Liver (tissue), 9 donors: ENCODE measurements around the gene SH3D19.

- PRO-cap, 5 experiments = no peak in any of the 5 experiments
- RAMPAGE, long total RNA, 2 experiments = no peak in any of the 2 experiments
- RRBS = no CpG with 5 or more reads among the region's 2 CpGs
These were observed 3.1 kb downstream of the PRMT9 start for GRCh38 chr4:147680825-147681368.

- PRO-cap, 5 experiments = no peak in any of the 5 experiments
- RAMPAGE, long total RNA, 2 experiments = no peak in any of the 2 experiments
- RRBS = no CpG with 5 or more reads among the region's 4 CpGs
These were observed 90.2 kb downstream of the ARHGAP10 start for GRCh38 chr4:147822013-147822654.

DNA sequence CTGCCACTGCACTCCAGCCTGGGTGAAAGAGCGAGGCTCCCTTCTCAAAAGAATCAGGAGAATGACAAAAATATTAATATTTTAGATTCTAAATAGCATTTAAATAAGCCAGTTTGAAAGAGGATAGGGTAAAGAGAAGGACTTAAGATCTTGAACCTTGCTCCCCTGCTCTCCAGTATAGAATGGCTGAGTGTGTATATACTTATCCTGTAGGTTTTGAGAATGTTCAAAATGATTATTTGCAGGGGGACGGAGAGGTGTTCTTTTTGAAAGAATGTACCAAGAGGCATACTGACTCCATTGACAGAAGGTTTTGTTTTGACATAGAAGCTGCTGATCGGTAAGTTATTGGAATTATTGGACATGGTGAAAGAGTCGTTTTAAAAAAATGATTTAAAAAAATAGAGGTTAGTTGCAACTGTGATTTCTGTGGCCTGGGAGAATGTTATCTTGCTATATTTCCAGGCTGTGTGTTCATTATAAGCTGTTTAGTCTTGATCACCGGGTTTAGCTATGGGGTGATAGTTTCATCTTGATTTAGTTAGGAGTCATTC lies 149.8 kb downstream of the ARHGAP10 start:
- PRO-cap, 5 experiments = no peak in any of the 5 experiments
- RAMPAGE, long total RNA, 2 experiments = no peak in any of the 2 experiments
- RRBS = no CpG with 5 or more reads among the region's 5 CpGs

GRCh38 chr4:147971141-147971519 lies 239.2 kb downstream of the ARHGAP10 start:
- PRO-cap, 5 experiments = no peak in any of the 5 experiments
- RAMPAGE, long total RNA, 2 experiments = no peak in any of the 2 experiments
- RRBS = no CpG with 5 or more reads among the region's 4 CpGs

DNA sequence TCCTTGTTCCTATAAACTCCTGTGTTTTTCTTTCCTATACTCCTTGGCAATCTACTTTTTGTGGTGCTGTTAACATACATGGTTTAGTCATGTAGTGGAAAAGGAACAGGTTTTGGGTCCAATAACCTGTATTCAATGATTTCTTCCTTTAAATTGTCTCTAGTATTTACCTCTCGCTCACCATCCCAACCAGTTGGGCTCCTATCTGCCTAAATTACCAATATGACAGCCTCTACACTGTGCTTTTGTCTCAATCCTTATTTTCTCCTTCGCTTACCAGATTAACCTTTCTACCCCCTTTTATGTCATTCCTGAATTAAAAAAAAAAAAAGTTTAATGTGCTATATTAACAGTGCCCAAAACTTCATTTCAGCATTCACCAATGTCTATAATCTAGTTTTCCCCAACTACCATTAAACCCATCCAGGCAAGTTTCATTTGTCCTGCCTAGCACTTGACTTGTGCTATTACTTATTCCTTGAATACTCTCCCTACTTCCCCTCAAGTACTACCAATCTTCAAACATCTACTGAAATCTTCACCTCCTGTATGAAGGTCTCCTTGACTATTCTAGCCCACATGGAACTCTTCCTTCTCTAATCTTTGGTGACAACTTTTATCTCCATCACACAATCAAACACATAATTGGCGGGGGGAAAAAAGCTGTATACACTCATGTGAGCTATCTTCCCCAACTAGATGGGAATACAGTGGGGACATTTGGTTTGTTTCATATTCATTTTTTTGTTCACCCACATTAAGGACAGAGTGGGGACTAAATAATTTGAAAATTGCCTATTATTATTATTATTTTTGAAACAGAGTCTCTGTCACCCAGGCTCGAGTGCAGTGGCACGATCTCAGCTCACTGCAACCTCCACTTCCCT lies 19.1 kb downstream of the NR3C2 start:
- PRO-cap, 5 experiments = no peak in any of the 5 experiments
- RAMPAGE, long total RNA, 2 experiments = no peak in any of the 2 experiments
- RRBS = no CpG with 5 or more reads among the region's 5 CpGs

DNA sequence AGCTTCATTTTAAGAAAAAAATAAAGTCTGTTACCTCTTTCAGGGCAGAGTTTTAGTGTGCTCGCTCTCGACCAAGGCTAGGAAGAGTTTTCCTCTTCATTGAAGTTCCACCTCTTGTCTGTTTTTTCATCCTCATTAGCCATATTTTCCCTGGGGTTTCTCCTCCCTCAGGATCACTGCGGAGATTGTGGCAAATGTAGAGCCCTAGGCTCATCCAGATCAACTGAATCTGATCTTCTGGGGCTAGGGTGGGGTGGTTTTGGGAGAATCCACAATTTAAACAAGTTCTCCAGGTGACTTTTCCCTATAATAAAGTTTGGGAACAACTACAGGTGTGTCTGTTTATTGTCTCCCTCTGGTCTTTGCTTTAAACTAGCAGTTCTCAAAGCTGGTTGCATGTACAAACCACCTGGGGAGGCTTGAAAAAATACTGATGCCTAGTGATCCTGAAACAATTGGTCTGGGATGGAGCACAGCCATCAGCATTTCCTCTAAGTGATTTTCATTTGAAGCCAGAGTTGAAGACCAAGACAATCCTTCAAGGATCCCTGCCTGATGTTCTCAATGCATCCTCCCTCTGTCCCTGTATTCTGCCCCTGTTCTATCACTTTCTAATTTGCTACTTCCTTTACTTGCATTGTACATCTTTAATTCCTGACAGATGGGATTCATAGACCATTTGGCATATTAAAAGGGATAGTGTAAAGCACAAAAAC lies 238.2 kb upstream of the NR3C2 start:
- PRO-cap, 5 experiments = no peak in any of the 5 experiments
- RAMPAGE, long total RNA, 2 experiments = no peak in any of the 2 experiments
- RRBS = no CpG with 5 or more reads among the region's 3 CpGs

GRCh38 chr4:149182093-149182389 lies 633.6 kb downstream of the IQCM start:
- PRO-cap, 5 experiments = no peak in any of the 5 experiments
- RAMPAGE, long total RNA, 2 experiments = no peak in any of the 2 experiments
- RRBS = no CpG with 5 or more reads among the region's 3 CpGs

DNA sequence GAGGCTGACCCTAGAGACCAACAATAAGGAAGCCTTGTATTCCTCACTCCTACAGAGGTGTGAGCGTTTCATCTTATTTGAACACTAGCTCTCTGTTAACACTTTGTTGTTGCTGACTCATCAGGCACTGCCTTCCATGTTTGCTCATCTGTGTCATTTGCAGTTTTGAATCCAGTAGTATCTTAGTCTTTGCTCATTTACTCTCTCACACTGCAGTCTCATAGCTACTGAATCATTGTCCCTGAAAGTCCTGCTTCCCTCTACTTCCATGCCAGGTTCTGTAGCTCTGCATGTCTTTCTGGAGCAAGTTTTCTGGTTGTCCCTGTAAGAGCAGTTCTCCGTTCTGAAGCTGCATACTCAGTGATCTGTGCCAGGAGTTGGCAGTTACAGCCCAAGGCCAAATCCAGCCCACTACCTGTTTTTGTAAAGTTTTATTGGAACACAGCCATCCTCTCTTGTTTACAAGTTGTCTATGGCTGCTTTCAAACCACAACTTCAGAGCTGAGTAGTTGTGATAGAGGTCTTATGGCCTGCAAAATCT lies 80.2 kb upstream of the DCLK2 start:
- PRO-cap, 5 experiments = no peak in any of the 5 experiments
- RAMPAGE, long total RNA, 2 experiments = no peak in any of the 2 experiments
- RRBS = no CpG with 5 or more reads among the region's 2 CpGs

- PRO-cap, 5 experiments = no peak in any of the 5 experiments
- RAMPAGE, long total RNA, 2 experiments = no peak in any of the 2 experiments
- RRBS = no CpG with 5 or more reads among the region's 2 CpGs
These were observed 38.5 kb upstream of the DCLK2 start for GRCh38 chr4:150039619-150040233.

DNA sequence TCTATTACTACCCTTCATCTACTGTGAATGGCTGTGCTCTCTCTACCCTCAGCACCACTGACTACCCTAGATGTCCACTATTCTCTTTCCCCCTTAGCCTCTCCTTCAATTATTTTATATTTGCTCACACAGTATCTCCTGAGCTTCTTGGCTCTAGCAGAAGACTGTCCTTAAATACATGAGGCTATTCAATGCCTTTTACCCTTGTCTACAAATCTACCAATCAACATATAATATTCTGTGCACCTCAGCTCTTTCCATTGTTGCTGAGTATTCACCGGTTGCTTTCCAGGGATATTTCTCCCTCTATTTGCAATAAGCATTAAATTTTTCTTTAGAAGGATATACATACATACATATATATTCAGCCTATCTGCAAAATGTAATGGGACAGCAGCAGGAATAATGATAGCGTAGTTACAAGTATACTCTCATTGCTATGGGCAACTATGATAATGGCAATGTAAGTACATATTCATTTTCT lies 19.9 kb upstream of the MAB21L2 start:
- PRO-cap, 5 experiments = no peak in any of the 5 experiments
- RAMPAGE, long total RNA, 2 experiments = no peak in any of the 2 experiments
- RRBS = no CpG with 5 or more reads among the region's 2 CpGs

DNA sequence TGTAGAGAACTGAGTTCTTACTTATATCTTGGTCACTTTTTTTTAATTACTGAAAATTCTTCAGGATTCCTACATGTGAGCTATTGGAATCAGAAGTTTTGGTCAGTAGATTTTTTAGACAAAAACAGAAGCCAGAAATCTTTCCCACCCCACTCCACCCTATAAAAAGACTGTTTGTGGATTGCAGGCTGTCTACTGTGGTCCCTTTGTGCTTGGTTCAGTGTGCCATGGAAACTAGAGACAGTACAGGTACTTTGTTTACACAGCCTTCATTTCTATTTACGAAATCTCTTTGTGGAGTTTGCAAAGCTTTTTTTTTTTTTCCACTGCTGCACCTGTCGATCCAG lies 20.1 kb upstream of the LRBA start:
- PRO-cap, 5 experiments = no peak in any of the 5 experiments
- RAMPAGE, long total RNA, 2 experiments = no peak in any of the 2 experiments
- RRBS = no CpG with 5 or more reads among the region's 2 CpGs

DNA sequence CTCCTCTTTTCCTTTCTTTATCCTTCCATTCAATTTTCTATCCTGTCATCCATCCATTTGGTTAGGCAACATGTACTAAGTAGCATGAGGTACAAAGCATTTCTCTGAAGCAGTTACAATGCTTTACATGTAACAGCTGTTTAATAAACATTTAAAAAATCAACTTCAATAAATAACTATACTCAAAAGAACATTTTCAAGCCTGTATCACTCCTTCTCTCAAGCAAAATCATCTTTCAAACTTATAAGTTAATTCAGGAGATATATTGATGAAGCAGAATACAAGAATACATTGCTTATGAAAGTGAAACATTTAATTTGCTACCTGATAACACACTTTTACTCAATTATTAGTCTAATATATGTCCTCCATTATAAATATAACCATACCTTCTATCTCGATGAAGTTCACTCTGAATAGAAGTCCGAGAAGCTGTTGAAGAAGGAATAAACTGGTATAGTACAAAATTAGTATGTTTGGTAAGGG lies 79.6 kb downstream of the RPS3A start:
- PRO-cap, 5 experiments = no peak in any of the 5 experiments
- RAMPAGE, long total RNA, 2 experiments = no peak in any of the 2 experiments
- RRBS = no CpG with 5 or more reads among the region's 2 CpGs

- PRO-cap, 5 experiments = no peak in any of the 5 experiments
- RAMPAGE, long total RNA, 2 experiments = no peak in any of the 2 experiments
- RRBS = no CpG with 5 or more reads among the region's 5 CpGs
These were observed 7.7 kb downstream of the PRSS48 start for GRCh38 chr4:151284236-151285454.

- PRO-cap, 5 experiments = peak in 5 of 5 experiments; most common plus-strand start chr4:151325932 (in 5); most common minus-strand start chr4:151325627 (in 3)
- RAMPAGE, long total RNA, 2 experiments = no peak in any of the 2 experiments
- RRBS = 2% methylated on average over 19 of the region's 54 CpGs
These were observed at the start of gene SH3D19 for GRCh38 chr4:151325400-151326203. Gene SH3D19 (minus strand): TSS chr4:151325605.

DNA sequence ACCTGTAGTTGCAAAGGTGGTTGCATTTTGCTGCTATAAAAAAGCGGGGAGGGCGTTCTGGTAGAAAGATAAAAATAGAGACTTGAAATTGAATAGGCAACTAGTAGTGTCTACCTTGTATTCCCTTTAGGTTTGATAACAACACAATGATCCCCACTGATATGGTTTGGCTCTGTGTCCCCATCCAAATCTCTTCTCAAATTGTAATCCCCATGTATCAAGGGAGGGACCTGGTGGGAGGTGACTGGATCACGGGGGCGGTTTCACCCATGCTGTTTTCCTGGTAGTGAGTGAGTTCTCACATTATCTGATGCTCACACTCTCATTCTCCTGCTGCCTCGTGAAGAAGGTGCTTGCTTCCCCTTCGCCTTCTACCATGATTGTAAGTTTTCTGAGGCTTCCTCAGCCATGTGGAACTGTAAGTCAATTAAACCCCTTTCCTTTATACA lies 6.5 kb upstream of the FHIP1A start:
- PRO-cap, 5 experiments = no peak in any of the 5 experiments
- RAMPAGE, long total RNA, 2 experiments = no peak in any of the 2 experiments
- RRBS = no CpG with 5 or more reads among the region's 6 CpGs

- PRO-cap, 5 experiments = peak in 5 of 5 experiments; most common minus-strand start chr4:151409001 (in 3)
- RAMPAGE, long total RNA, 2 experiments = no peak in any of the 2 experiments
- RRBS = 1% methylated on average over 23 of the region's 59 CpGs
These were observed 484 bp upstream of the FHIP1A start for GRCh38 chr4:151408292-151409091.

DNA sequence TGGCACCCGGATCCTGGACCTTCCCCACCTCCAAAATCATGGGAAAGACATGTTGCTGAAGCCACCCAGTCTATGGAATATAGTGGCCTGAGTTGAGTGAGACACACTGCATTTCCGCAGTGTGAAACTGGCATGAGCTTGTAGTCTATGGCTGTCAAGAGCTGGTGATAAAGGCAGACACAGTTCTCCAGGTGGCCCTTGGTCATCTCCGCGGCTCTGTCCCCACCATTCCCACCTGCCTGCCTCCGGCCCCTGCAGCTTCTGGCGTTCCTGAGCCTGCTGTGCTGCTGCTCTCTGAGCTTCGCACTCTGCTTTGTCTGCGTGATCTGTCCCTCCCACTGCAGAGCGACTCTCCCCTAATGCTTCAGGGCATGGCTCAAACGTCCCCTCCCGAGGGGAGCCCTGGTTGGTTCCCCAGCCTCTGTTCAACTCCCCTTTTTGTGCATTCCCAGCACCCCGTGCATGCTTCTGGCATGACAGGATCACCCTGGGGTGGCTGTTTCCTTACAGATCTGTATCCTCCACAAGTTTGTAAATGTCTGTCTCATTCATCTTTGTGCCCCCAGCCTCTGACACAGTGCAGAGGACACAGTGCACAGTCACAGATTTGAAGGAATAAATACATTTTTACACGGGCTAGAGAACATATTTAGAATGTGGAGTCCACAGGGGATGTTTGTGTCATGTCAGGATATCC lies 72.8 kb downstream of the GATB start:
- PRO-cap, 5 experiments = no peak in any of the 5 experiments
- RAMPAGE, long total RNA, 2 experiments = no peak in any of the 2 experiments
- RRBS = no CpG with 5 or more reads among the region's 13 CpGs

GRCh38 chr4:152257747-152258200 lies 278.1 kb downstream of the FBXW7 start:
- PRO-cap, 5 experiments = no peak in any of the 5 experiments
- RAMPAGE, long total RNA, 2 experiments = no peak in any of the 2 experiments
- RRBS = no CpG with 5 or more reads among the region's 3 CpGs

DNA sequence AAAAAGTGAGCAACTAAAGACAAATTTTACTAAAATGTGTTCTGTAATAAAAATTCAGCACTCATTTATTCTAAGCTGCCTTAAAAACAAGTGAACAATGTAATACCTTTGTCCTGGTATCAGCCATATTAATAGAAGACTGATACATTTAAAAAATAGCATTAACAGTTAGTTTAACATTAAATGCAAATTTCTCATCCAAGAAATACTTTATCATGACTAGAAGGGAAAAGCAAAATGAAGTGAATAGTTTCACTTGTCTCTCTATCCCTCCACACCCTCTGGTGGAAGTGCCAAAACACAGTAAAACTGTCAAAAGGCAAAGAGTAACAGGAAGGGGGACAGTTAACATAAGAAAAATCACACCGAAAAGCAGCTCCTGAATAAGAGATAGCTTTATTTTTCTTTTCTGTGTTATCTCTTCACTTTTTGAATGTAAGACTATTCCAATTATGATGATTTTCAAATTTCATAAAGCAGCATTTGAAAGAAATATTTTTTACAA lies 187.3 kb downstream of the FBXW7 start:
- PRO-cap, 5 experiments = no peak in any of the 5 experiments
- RAMPAGE, long total RNA, 2 experiments = no peak in any of the 2 experiments
- RRBS = no CpG with 5 or more reads among the region's 1 CpG

- PRO-cap, 5 experiments = no peak in any of the 5 experiments
- RAMPAGE, long total RNA, 2 experiments = no peak in any of the 2 experiments
- RRBS = no CpG with 5 or more reads among the region's 1 CpG
These were observed 28.8 kb downstream of the FBXW7 start for GRCh38 chr4:152507203-152507402.